Mesenchymal stem cell of adipose (primary cell): ENCODE measurements around the gene SCCPDH.

- CAGE, long polyA plus RNA = no peak
Observed at GRCh38 chr1:244919198-244919698, 50.2 kb upstream of the EFCAB2 start.

- CAGE, long polyA plus RNA = no peak
Observed at GRCh38 chr1:245157128-245157548, 2.4 kb downstream of the KIF26B start.

GRCh38 chr1:245234234-245235307 is 79.8 kb downstream of the KIF26B start:
- CAGE, long polyA plus RNA = no peak

- CAGE, long polyA plus RNA = no peak
Observed at GRCh38 chr1:245258157-245258740, 103.5 kb downstream of the KIF26B start.

GRCh38 chr1:245311025-245311514 is 156.3 kb downstream of the KIF26B start:
- CAGE, long polyA plus RNA = no peak

DNA sequence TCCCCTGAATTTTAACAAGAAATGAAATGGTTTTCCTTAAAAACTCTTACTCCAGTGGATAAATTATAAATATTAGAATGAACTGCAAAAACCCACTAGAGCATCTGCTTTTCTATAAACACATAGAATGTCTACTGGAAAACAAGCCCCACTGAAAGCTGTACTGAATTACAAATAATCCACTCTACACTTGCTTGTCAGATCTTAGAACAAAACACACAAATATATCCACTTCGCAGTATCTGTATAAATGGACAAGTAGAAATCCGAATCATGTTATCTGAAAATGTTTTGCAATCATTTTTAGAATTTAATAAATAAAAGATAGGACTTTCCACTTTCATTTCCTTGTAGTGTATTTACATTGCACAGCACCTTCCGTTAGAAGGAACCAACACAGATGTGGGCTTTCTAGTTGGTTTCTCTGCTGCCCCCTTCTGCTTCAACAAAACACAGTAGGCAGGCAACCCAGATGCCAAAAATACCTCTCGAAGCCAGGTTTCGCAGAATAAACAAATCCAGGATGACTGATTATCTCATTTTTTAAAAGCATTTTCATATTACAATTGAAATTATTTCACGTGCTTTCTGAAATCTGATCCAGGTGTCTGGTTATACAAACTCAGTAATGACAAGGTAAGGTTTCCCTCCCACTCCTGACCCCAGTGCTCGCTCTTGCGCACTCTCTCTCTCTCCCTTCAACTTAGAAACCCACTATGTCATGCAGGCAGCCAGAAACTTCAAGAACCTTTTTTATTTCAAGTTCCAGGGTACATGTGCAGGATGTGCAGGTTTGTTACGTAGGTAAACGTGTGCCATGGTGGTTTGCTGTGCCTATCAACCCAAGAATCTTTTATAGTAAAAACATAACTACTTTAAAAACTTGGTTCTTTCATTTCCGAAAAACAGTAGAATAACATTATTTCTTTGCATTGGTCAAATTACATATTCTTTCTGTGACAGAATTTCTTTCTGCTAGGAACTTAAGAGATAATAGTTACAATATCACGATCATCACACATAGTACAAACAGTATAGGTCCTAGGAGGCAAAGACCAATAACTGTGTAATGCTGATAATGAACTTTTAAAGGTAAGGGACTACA is 389.8 kb downstream of the SMYD3 start:
- CAGE, long polyA plus RNA = no peak

DNA sequence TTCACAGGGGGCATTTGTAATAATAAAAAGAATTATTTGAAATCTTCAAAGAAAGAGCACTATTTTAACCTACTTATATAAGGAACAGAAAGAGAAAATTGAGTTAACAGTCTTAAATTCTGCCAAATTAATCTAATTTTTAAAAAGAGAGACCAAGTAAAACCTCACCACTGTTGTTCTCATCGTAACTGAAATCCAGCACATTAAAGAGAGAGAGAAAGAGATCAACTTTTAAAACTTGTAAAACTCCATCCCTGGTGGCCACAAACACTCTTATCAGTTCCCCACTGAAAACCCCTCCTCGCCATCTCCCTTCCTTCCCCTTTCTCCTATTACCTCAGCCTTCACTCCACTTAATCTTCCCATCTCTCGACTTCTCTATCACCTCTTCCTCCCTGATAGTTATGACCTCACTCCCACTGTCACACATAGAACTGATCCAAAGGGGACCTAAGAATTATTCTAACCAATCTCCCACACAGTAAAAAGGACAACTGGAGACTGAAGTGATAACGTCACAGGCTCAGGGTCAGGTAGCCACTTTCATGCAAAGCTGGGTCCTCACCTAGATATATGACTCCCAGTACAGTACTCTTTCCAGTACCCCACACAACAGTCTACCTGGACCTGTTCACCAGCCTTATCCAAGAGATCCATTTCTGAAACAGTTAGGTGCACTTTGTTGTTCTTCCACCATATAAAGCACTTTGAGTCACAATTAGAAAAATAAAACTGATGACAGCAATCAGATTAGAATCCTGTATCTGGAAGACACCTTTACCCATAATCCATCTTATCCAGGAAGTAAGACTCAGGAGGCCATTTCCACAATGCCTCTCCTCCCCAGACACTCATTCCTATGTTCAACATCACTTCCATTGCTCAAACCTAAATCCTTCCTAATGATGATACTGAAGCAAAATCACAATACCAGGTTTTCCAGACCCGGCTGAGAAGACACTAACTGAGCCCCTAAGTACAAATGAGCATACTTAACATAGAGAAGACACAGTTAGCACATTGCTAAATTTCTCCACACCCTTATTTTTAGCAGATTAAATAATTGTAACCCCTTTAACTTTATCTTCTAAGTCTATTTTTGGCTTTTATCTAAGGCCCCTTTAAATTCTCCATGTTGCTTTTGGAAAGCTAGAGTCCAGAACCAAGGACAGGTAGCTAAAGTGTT is 324.7 kb downstream of the SMYD3 start:
- CAGE, long polyA plus RNA = no peak

- CAGE, long polyA plus RNA = no peak
Observed at GRCh38 chr1:246193438-246194028, 313.5 kb downstream of the SMYD3 start.

DNA sequence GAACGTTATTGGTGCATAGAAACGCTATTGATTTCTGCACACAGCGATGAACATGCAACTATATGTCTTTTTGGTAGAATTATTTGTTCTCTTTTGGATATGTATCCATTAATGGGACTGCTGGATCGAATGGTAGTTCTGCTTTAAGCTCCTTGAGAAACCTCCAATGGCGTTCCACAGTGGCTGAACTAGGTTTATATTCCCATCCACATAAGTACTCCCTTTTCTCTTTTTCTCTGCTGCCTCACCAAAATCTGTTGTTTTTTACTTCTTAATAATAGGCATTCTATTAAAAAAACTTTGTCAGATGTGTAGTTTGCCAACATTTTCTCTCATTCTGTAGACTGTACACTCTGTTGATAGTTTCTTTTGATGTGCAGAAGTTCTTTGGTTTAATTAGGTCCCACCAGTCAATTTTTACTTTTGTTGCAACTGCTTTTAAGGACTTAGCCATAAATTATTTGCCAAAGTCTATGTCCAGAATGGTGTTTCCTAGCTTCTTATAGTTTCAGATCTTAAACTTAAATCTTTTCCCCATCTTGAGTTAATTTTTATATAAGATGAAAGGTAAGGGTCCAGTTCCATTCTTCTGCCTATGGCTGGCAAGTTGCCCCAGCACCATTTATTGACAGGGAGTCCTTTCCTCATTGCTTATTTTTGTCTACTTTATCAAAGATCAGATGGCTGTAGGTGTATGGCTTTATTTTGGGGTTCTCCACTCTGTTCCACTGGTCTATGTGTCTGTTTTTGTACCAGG is 253.1 kb downstream of the SMYD3 start:
- CAGE, long polyA plus RNA = no peak

GRCh38 chr1:246259110-246259869 is 247.8 kb downstream of the SMYD3 start:
- CAGE, long polyA plus RNA = no peak

GRCh38 chr1:246608500-246609456 is 42.5 kb downstream of the CNST start:
- CAGE, long polyA plus RNA = no peak

GRCh38 chr1:246677655-246678281 is 46.4 kb upstream of the SCCPDH start:
- CAGE, long polyA plus RNA = no peak

GRCh38 chr1:246680810-246681298 is 43.4 kb upstream of the SCCPDH start:
- CAGE, long polyA plus RNA = no peak

DNA sequence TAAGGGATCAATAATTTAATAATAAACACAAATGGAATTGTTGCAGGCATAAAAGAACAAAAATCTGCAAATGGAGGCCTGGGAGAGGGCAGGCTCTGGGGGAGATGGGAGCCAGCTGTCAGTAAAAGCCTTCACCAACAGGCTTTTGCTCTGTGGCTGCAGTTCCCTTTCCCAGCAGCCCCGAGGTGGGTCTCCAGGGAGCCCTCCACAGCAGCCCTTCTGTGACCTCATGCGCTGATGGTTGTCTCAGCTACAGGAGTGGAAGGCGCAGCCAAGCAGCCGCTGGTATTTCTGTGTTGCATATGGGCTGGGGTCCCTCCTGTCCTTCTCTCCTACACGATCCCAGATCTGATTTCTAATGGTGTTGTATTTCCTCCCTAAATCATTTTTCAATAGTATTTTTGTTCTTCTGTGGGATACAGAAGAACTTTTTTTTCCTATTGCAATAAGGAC is 42.4 kb upstream of the SCCPDH start:
- CAGE, long polyA plus RNA = no peak

DNA sequence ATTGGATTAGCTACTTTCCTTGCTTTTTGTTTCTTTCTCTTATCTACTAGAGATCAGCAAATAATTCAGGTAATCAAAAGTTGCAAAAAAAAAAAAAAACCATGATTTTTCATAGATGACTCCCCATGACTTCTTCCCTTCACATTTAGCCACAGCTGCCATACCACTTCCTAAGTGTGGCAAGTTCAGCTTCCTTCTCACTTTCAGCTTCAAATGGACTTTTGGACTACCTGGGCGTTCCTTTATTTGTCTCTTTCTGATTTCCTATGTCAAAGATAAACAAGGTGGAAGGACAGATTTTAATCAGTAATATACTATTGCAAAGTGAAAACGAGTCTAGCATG is 14.5 kb upstream of the SCCPDH start:
- CAGE, long polyA plus RNA = no peak

- CAGE, long polyA plus RNA = no peak
Observed at GRCh38 chr1:246723743-246724689, at the start of gene SCCPDH. Gene SCCPDH (plus strand): TSS chr1:246724409.

DNA sequence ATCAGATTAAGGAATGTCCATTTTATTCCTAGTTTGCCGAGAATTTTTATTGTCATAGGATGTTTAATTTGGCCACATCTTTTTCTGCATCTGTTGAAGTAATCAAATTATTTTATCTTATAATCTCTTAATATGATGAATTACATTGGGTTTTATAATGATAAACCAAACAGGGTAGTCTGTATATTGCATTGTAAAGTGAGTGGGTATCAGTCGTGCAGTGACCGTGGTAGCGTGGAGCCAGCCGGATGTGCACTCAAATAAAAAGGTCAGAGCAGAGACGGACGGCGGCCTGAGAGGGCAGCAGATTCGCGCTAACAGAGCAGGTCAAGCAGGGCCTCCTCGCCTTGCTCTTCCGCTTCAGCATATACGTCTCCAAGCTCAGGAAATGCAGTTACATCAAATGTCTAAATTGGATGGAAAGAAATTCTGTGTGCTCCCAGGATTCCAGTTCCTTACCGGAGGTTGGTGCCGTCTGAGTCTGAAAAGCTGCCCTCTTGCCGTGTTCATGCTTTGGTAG is 51.5 kb downstream of the SCCPDH start:
- CAGE, long polyA plus RNA = no peak

DNA sequence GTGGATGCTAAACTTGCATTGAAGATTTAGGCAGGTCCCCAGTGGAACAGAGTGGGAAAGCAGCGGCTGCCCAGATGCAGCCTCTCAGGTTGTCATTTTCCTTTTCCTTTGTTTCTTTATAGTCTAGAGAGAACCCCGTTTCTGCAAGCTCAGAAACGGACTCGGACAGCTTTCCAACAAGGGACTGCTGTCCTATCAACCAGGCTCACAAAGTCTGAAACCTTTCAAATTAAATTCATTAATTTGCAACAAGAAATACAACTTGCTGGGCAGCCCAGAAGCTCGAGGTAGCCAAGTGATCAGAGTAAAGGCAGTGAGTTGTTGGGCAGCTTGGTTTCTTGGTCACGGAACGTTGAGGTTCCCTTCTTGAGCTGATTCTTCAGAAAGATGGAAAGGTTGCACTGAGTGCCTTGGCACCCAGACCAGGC is 55.0 kb downstream of the SCCPDH start:
- CAGE, long polyA plus RNA = no peak

GRCh38 chr1:246794766-246795167 is 70.6 kb downstream of the SCCPDH start:
- CAGE, long polyA plus RNA = no peak

DNA sequence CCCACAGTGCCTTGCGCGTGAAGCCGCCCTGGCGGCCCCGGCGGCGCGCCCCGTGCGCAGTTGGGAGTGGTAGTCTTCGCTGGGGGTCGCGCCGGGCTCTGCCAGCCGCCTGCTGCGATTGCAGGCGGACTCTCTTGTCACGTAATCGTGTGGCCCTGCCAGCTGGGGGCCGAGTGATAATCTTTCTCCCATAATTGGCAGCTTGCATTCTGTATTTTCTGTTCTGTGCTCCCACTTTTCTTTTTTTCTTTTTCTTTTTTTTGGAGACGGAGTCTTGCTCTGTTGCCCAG is 415 bp upstream of the AHCTF1 start:
- CAGE, long polyA plus RNA = no peak